ENCODE measurements around the genes IL18R1 and FHL2.

GRCh38 chr2:102104208-102104974 lies 38.2 kb upstream of the IL1R1 start:
- RRBS = no CpG with 5 or more reads among the region's 16 CpGs

DNA sequence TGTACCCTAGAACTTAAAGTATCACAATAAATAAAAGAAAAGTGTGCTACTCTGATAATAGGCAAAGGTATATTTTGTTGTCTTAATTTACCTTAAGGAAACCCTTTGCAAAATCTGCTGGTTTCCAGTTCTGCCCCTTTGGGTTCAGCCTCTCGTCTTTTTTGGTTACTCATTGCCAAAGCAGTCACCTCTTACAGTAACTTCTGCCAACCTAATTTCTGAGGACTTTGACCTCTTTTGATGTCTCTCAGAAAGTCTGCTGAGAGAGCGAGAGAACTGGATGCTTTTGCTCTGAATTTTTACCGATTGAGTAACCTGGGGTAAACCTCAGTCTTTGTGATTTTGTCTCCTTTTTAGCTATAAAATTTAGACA lies 34.9 kb upstream of the IL1R1 start:
- RRBS = no CpG with 5 or more reads among the region's 3 CpGs

DNA sequence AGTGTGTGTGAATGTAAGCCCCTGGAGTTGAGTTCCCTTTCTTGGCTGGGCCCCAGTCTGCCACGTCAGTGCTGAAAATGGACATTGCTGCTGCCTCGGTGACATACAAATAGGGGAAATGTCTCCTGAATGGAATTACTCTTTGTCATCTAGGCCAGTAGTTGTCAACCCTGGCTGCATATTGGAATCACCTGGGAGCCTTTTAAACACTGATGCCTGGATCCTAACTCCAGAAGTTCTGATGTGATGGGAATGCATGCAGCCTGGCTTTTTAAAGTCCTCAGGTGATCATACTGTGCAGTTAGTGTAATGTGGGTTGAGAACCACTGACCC lies 27.7 kb upstream of the IL1R1 start:
- RRBS = no CpG with 5 or more reads among the region's 2 CpGs

- RRBS = no CpG with 5 or more reads among the region's 3 CpGs
These were observed 1.8 kb downstream of the IL1R1 start for GRCh38 chr2:102144434-102144733.

GRCh38 chr2:102190509-102191011 lies 3.7 kb downstream of the IL1RL2 start:
- RRBS = no CpG with 5 or more reads among the region's 6 CpGs

GRCh38 chr2:102250762-102251484 lies 60.4 kb upstream of the IL1RL1 start:
- RRBS = no CpG with 5 or more reads among the region's 57 CpGs

- RRBS = 5% methylated on average over 35 of the region's 75 CpGs
These were observed at the start of gene IL18R1 for GRCh38 chr2:102355383-102356615. TSS of gene IL18R1 (plus strand) at chr2:102355796.

DNA sequence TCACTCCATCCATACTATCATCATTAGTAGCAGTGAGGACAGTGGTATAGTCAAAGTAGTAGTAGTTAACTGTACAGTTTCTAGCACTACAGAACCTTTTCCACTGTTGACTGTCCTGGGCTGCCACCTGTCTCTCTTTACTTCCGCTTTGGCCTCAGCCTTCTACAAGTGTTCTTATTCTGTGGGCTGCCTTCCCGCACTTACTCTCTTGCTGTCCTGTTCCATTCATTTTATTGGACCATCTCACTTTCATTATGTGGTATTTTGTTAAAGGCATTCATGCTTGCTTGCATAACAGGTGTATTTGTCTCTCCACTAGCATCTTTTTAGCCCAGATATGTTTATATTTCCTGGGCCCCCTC lies 3.4 kb downstream of the SLC9A2 start:
- RRBS = no CpG with 5 or more reads among the region's 2 CpGs

DNA sequence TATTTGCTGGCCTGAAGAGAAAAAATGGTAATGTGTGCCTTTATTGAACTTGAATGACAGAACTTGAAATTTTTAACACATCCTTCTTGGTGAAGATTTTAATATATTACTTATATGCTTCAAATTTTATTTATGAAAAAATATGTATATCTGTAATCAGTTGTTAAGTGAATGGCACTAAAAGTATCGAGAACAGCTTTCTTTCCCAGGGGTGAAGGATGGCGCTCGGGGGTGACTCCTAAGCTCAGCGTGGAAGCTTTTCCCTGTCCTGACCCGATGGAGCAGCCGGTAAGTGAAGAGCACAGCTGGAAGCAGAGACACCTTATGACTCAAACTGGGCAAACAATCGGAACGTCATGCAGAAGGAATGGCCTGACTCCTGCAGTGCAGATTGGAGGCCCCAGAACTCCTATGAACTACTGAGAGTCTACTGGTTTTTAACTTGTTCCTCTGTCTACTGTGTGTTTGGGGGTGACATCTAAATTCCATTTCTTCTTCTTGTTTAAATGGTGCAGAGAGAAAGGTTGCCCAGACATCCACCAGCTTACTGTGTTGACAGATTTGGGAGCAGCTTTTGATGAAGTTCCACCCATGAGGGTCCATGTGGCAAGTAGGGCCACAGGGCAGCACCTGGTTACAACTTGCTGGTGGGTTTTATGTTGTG lies 27.8 kb downstream of the MFSD9 start:
- RRBS = no CpG with 5 or more reads among the region's 8 CpGs

GRCh38 chr2:102723914-102724223 lies 12.8 kb downstream of the MFSD9 start:
- RRBS = no CpG with 5 or more reads among the region's 3 CpGs

DNA sequence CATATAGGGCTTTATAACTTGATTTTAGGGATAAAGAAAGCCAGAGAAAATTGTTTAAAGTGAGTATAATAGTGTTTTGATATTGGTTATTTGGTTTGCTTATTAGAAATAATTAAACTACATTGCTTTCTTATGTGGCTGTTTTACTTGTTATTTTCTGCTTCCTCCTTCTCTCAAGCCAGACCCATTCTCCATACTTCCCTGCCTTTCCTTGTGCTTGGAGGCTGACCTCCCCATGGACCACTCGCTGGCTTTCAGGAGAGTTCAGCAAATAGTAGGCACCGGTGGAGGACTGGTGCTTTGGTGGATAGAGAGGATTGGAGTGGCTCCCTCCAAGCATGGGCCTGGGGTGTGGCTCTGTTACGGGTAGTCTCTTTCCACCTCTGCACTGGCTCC lies 979.3 kb downstream of the TMEM182 start:
- RRBS = no CpG with 5 or more reads among the region's 3 CpGs

- RRBS = no CpG with 5 or more reads among the region's 20 CpGs
These were observed 197.3 kb upstream of the POU3F3 start for GRCh38 chr2:104656537-104657154.

DNA sequence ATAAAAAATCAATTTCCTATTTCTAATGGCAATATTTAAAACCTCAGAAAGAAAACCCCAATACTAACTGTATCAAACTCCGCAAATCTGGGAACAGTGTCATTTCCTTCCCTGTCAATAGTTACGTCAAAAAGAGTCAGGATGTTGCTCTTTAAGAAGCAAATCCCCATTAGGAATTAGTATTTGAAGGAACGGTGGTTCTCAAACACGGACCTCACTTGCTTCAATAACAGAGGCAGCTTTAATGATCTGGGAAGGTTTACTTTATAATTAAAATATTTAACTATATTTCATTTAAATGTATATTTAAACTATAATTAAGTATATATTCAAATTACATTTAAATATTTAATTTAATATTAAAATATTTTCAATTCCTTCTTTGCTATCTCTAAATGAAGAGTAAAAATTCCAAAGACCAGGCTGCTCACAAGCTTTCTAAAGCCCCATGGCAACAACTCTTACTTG lies 63.1 kb upstream of the POU3F3 start:
- RRBS = no CpG with 5 or more reads among the region's 4 CpGs

GRCh38 chr2:105125444-105125926 lies 87.6 kb downstream of the MRPS9 start:
- RRBS = no CpG with 5 or more reads among the region's 4 CpGs

DNA sequence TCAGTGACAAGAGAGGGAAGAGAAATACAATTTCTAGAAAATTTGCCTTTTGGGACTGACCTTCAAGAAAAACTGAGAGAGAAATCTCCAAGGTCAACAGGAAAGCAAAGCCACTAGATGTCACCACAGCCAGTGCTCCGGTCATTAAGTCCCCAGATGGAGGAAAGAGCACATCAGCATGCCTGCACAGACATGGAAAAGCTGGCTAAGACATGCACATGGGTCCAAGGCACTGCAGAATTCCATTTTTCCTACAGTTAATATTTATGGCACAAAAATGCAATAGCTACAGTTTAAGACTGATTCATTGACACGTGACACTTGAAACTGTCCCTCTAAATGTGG lies 20.9 kb downstream of the FHL2 start:
- RRBS = no CpG with 5 or more reads among the region's 2 CpGs

GRCh38 chr2:105378483-105378762 lies 20.4 kb downstream of the FHL2 start:
- RRBS = no CpG with 5 or more reads among the region's 6 CpGs

DNA sequence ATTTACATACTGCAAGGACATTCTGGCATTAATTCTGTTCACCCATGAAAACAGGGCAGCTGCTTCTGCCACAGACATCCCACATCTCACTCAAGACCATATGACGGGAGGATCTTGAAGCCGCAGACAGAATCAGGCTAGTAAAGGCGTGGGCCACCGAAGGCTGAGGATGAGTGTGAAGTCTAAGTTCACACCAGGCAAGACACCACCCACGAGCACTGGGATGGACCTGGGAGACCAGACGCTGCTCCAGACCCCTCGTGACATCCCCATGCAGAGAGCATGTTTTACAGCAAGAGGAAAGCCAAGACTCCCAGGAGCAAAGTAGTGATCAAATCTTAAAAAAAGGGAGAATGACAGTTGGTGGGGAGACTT lies 3.1 kb downstream of the FHL2 start:
- RRBS = no CpG with 5 or more reads among the region's 7 CpGs

GRCh38 chr2:105398695-105399495 lies at the start of gene FHL2:
TSS of gene FHL2 (minus strand) at chr2:105399051.
- RRBS = 18% methylated on average over 56 of the region's 73 CpGs

GRCh38 chr2:105400007-105400811 lies 1.4 kb upstream of the FHL2 start:
- RRBS = no CpG with 5 or more reads among the region's 10 CpGs

GRCh38 chr2:105410445-105411008 lies 11.7 kb upstream of the FHL2 start:
- RRBS = no CpG with 5 or more reads among the region's 6 CpGs

Measured in OVCAR3 (cell line).